H1 (cell line): ENCODE measurements around the genes PPP3CA and MANBA.

DNA sequence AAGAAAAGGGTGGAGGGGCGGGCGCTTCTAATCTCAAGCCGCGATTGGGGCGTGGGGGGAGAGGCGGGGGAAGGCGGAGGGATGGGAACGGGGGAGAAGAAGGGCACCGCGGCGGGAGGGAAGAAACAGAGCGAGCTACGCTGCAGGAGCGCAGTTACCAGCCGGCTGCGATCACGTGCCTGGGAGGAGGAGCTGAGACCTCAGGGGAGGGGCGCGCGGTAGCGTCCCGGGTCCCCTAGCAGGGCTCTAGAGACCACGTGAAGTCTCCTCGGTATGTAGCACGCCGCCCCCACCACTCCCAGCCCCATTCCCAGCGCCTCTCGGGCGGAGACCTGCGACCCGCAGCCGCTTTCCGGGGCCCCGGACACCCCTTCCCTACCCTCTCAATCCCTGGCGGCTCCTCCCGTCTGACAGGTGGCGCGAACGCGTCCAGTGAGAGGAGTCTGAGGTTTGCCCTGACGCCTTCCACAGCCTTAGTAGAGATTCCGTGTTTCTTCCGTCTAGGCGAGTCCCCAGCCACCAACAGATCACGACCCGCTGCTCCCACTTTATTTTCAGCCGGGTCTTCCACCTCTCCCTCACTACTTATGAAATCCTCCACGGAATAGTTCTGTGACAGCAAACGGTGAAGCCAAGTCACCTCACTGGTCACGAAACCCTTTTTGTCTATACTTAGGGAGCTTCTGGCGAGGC lies 481 bp upstream of the H2AZ1 start:
- RRBS = under 1% methylated on average over 8 of the region's 51 CpGs
CAGE:
- cytosol, long polyA plus RNA = no peak
- long polyA plus RNA = no peak
- nucleus, long polyA plus RNA = no peak

- RRBS = no CpG with 5 or more reads among the region's 2 CpGs
CAGE:
- cytosol, long polyA plus RNA = no peak
- long polyA plus RNA = no peak
- nucleus, long polyA plus RNA = no peak
These were observed 309.5 kb downstream of the PPP3CA start for GRCh38 chr4:101037718-101038394.

DNA sequence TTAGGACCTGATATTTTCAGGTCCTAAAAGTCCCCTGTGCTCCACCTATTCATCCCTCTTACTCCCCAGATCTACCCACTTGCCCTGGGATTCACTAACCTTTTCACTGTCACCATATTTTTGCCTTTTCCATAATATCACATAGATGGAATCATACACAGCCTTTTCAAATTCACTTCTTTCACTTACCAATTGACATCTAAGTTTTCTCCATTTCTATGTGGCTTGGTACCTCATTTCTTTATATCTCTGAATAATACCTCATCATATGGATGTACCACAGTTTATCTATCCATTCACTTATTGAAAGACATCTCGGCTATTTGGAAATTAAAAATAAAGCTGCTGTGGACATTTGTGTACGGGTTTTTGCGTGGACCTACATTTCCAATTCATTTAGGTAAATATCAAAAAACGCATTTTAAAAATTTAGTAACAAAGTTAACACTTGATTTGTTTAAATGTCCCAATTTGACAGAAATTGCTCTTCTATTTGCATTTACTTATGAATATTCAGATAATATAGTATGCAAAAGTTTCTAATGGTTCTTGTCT lies 70.2 kb downstream of the PPP3CA start:
- RRBS = no CpG with 5 or more reads among the region's 4 CpGs
CAGE:
- cytosol, long polyA plus RNA = no peak
- long polyA plus RNA = no peak
- nucleus, long polyA plus RNA = no peak

- RRBS = no CpG with 5 or more reads among the region's 6 CpGs
CAGE:
- cytosol, long polyA plus RNA = no peak
- long polyA plus RNA = no peak
- nucleus, long polyA plus RNA = no peak
These were observed 2.2 kb downstream of the PPP3CA start for GRCh38 chr4:101345095-101345606.

DNA sequence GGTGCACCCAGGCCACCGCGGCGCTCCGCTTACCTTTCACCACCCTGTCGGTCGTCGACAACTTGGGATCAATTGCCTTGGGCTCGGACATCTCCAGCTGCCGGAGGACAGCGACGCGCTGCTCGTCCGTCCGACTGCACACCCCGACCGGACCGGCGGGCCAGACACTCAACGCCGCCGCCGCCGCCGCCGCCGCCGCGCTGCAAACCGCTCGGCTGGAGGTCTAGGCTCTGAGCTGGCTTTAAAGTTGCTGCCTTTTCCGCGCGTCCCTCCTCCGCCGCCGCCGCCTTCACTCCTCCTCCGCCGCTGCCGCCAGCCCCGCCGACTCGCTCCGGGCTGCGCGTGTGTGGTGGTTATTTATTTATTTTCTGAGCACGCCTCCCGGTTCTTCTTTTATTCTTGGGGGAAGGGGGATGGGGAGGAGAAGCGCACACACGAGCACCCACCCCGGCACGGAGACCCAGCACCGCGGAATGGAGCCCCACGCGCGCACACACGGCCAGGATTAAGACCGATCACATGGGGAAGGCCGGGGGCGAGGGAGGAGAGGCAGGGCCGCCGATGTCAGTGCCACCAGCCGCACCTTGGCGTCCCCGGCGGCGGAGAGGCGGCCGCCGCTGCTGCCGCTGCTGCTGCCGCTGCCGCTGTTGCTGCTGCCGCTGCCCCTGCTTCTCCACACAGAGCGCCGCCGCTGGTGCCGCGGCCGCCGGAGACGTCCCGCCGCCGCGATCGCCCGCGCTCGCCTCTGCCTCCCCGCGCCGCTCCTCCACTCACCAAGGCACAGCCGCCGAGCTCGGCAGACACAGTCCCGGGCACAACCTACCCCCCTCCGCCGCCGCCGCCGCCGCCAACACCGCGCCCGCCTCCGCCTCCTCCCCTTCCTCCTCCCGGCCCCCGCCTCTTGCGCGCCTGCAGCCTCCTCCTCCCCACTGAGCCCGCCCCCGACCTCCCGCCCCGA lies at the start of gene PPP3CA:
Gene PPP3CA (minus strand): TSS at position 821 of the 958 bp plus-strand sequence.
- RRBS = 1% methylated on average over 53 of the region's 117 CpGs
CAGE:
- cytosol, long polyA plus RNA = no peak
- long polyA plus RNA = start-site peak on the minus strand centred at position 815 of the sequence, 52 bp wide, 20 and 25 reads in 2 replicates
- nucleus, long polyA plus RNA = start-site peak on the minus strand centred at position 829 of the sequence, 17 bp wide, 20 reads

DNA sequence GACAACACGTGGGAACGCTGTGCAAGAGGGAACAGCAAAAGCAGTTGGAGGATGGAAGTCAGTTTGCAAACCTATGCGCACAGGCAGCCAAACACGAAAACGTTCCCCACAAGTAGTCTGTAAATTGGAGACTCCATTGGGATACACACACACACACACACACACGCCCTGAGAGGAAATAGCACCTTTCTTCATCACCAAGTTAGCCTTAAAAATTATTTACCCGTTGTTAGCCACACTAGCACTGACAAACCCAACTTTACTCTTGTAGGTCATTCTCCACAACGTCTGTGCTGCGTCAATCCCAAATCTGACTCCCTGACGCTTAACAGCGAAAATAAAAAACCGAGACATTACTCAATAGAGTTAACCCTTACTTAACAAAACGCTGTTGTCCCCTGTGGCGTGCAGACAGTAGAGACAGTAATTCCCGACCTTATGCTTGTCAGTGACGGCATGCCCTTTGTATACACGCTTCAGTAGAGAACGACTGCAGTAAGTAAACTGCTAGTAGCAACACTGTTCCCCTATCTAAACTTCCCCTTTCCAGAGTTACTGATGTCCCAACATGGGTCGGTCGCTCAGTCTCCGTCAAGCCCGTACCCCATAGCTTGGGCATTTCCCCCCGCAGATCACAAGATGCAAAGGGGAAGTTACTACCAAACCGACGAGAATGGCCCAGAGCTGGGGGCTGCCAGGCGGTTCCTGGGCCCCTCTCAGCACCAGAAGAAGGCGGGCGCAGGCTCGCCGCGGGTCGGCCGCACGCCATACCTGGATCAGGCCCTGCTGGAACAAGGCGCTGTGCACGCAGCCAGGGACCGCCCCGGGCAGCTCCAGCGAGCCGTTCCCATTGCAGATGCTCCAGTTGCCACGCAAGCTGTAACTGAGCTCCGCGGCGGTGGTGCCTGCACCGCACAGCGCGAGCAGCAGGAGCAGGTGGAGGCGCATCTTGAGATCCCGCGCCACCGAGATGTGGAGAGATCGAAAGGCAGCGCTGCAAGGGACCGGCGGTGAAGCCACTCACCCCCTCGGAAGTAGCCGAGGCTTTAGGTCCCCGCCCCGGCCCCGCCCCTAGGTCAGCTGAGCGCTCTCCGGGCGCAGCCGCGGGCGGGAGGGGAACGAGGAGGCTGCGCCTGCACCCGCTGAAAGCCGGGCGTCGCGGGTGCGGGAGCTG lies at the start of gene MANBA:
Gene MANBA (minus strand): TSS at position 1,022 of the 1,174 bp plus-strand sequence.
- RRBS = 2% methylated on average over 15 of the region's 74 CpGs
CAGE:
- cytosol, long polyA plus RNA = start-site peak on the minus strand centred at position 995 of the sequence, 25 bp wide, 126 reads
- long polyA plus RNA = start-site peak on the minus strand centred at position 987 of the sequence, 41 bp wide, 83 and 94 reads in 2 replicates
- nucleus, long polyA plus RNA = start-site peak on the minus strand centred at position 998 of the sequence, 30 bp wide, 206 reads

DNA sequence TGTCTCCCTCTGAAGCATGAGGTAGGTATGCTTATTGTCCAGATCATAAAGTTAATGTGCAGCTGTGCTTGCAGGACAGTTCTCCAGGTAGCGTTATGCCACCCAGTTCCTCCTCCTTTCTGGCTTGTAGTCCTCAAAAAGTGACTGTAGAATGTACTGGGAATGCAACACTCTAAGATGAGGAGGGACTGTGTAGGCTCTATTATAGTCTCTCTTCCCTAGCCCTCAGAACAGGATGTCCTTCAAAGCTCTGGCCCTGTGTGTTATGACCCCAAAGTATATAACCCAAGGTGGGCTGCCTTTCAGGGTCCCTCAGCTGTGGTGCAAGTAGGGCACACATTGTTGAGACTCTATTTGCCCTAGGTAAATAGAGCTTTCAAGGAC lies 20.8 kb upstream of the MANBA start:
- RRBS = no CpG with 5 or more reads among the region's 1 CpG
CAGE:
- cytosol, long polyA plus RNA = no peak
- long polyA plus RNA = no peak
- nucleus, long polyA plus RNA = no peak

DNA sequence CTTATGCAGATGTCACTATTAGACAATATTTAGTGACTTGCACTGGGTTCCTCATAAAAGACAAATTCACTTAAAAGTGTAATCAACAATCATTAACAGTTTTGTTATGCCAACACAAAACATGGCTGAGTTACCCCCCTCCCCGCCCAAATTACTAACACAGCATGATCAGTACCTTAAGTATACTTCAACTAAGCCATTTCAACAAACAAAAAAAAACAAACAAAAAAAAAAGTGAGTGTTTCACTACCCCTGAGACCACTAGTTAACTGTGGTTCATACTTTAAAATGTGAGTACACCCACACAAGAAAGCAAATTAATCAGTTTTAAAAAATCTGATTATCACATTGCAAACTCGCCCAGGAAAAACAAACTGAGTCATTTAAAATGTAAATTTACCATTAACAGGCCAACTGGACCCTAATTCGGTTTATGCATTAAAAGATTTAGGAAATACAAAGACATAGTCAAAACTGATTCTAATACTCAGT lies 32.9 kb downstream of the UBE2D3 start:
- RRBS = no CpG with 5 or more reads among the region's 3 CpGs
CAGE:
- cytosol, long polyA plus RNA = no peak
- long polyA plus RNA = no peak
- nucleus, long polyA plus RNA = no peak

- RRBS = no CpG with 5 or more reads among the region's 6 CpGs
CAGE:
- cytosol, long polyA plus RNA = no peak
- long polyA plus RNA = no peak
- nucleus, long polyA plus RNA = no peak
These were observed 21.7 kb downstream of the UBE2D3 start for GRCh38 chr4:102805446-102806246.

DNA sequence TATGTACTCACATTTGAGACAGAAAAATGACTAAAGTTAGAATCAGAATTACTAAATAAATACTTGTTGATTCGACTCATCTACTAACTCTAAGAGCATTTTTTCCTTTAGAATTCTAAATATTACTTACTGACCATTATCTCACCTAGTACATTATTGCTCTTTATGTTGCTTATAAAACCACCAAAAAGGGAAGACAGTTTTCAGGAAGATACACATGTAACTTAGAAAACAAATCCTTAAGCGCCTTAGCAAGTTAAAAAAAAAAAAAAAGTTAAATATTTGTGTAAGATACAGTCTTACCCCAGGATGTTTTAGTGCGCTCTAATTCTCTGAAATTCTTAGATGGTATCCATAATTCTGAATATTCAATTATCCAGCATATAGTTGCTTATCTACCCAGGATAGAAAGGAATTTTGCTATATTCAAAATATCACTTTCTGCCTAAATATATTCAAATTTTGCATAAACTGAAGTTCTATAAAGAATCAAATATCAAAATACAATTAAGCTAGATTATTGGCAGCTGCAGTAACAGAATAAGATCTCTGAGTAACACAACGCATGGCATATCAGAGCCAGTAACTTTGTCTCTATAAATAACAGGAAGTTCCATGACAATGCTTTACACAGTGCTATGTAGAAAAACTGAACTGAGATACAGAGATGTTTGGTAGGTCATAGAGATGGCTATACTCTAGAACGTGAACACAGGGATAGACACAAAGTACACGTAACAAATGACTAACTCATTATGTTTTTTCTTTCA lies 18.4 kb downstream of the UBE2D3 start:
- RRBS = no CpG with 5 or more reads among the region's 6 CpGs
CAGE:
- cytosol, long polyA plus RNA = no peak
- long polyA plus RNA = no peak
- nucleus, long polyA plus RNA = no peak

DNA sequence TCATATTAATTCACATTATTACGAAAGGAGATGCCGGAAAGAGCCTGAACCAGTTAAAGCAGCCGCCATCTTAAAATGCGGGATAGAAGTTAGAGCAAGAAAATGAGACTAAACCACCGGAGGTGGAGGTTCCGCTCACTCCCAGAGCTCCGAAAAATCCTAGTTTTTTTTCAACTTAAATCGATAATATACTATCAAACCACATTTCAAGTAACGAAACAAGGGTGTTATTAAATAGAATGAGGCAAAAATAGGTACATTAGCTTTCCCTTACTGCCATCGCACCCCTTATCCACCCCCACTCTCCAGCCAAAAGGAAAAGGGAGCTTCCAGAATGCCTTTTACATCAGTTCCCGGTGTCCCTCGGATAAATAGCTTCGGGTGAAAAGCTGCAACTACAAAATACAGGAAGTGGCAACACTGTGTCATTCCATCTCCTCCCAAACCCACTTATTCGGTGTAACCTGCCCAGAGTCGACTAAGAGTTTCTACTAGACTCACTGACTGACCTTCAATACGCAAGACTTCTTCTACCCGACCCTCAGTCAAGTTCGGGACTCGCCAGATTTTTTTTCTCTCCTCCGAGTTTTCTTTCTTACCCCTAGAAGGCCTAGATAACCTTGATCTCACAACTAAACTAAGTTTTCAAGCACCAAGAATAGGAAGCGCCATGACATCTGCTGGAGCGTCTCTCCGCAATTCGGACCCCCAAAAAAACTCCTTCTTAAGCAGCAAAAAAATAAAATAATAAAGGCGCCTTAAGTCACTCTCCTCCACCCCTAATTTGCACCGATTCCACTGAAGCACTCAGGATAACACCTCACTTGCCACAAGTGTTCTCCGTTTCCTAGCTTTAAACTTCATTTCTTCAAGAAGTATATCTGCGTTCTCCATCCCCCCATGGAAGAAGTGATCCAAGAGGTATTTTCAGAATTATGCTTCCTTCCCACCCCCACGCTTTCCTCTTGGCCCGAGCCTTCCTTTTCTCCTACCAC lies 1.6 kb downstream of the UBE2D3 start:
- RRBS = under 1% methylated on average over 3 of the region's 30 CpGs
CAGE:
- cytosol, long polyA plus RNA = no peak
- long polyA plus RNA = no peak
- nucleus, long polyA plus RNA = no peak

DNA sequence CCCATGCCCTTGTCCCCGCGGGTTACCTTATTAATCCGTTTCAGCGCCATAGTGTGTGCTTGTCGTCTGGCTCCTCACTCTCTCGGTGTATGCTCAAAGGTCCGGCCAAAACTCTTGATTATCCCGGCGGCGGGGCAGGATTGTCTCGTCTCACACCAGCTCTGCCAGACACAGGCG lies 1.0 kb downstream of the UBE2D3 start:
- RRBS = no CpG with 5 or more reads among the region's 12 CpGs
CAGE:
- cytosol, long polyA plus RNA = no peak
- long polyA plus RNA = no peak
- nucleus, long polyA plus RNA = no peak

DNA sequence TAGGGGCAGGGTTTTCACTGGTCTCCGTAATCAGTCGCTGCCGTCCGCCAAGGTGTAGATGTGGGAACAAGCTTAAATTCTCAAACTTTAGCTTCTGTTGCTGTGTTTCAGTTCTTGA lies 1.1 kb upstream of the UBE2D3 start:
- RRBS = no CpG with 5 or more reads among the region's 4 CpGs
CAGE:
- cytosol, long polyA plus RNA = no peak
- long polyA plus RNA = no peak
- nucleus, long polyA plus RNA = no peak

DNA sequence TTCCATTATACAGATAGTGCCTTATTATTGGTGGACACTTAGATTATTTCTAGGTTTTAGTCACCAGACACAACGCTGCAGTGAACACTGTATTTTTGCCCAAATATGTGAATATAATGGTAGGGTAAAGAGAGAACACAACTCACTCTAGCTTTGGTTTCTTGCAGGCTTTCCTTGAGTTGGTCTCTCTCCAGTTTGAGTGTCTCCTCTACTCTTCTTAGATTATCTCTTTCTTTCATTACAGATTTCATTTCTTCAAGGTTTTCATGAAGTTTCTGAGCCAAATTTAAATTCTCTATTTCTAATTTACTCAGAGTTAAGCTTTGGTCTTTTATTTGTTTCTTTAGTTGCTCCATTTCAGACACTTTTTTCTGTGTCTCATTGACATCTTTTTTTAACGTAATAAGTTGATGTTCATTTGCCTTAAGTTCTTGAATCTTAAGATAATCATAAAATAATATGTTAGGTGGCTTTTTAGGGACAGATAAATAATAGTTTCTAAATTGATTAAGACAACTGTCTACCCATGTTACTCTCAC lies 41.1 kb upstream of the BDH2 start:
- RRBS = no CpG with 5 or more reads among the region's 2 CpGs
CAGE:
- cytosol, long polyA plus RNA = no peak
- long polyA plus RNA = no peak
- nucleus, long polyA plus RNA = no peak

DNA sequence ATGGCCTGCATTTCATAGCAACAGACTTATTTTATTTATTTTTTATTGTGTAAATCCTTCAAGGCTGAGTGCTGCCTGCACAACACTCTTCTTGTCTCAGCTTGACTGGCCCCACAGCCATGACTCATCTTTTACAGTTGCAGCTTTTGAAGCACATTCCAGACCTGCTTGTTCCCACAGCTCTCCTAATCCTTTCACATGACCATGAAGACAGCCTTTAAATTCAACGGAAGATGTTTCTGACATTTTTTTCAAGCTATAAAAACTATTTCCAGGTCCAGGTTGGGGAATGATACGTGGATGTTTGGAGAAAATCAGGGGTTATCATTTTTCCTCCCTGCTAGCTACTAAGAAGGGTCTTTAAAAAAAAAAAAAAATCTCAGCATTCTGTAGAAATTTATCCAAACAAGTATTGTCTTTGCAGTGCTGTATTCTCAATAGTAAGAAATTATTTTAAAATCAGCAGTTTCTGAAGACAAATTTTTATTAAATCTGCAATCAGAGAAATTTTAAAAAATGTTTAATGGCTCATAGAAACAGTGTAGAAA lies 277.0 kb upstream of the TACR3 start:
- RRBS = no CpG with 5 or more reads among the region's 2 CpGs
CAGE:
- cytosol, long polyA plus RNA = no peak
- long polyA plus RNA = no peak
- nucleus, long polyA plus RNA = no peak

- RRBS = no CpG with 5 or more reads among the region's 6 CpGs
CAGE:
- cytosol, long polyA plus RNA = no peak
- long polyA plus RNA = no peak
- nucleus, long polyA plus RNA = no peak
These were observed 11.2 kb downstream of the TET2 start for GRCh38 chr4:105157785-105158418.

- RRBS = no CpG with 5 or more reads among the region's 2 CpGs
CAGE:
- cytosol, long polyA plus RNA = no peak
- long polyA plus RNA = no peak
- nucleus, long polyA plus RNA = no peak
These were observed 70.8 kb downstream of the PPA2 start for GRCh38 chr4:105402984-105403485.

GRCh38 chr4:105471931-105472491 lies 1.9 kb downstream of the PPA2 start:
- RRBS = no CpG with 5 or more reads among the region's 9 CpGs
CAGE:
- cytosol, long polyA plus RNA = no peak
- long polyA plus RNA = no peak
- nucleus, long polyA plus RNA = no peak

GRCh38 chr4:105554248-105554623 lies 1.8 kb downstream of the ARHGEF38 start:
- RRBS = no CpG with 5 or more reads among the region's 5 CpGs
CAGE:
- cytosol, long polyA plus RNA = no peak
- long polyA plus RNA = no peak
- nucleus, long polyA plus RNA = no peak

GRCh38 chr4:105558243-105558589 lies 5.8 kb downstream of the ARHGEF38 start:
- RRBS = no CpG with 5 or more reads among the region's 2 CpGs
CAGE:
- cytosol, long polyA plus RNA = no peak
- long polyA plus RNA = no peak
- nucleus, long polyA plus RNA = no peak